Endothelial cell (in vitro differentiated cells): ENCODE measurements around a stretch of chr20.

GRCh38 chr20:53696894-53697172 lies 103.2 kb upstream of the ZNF217 start:
- PRO-cap = no peak

DNA sequence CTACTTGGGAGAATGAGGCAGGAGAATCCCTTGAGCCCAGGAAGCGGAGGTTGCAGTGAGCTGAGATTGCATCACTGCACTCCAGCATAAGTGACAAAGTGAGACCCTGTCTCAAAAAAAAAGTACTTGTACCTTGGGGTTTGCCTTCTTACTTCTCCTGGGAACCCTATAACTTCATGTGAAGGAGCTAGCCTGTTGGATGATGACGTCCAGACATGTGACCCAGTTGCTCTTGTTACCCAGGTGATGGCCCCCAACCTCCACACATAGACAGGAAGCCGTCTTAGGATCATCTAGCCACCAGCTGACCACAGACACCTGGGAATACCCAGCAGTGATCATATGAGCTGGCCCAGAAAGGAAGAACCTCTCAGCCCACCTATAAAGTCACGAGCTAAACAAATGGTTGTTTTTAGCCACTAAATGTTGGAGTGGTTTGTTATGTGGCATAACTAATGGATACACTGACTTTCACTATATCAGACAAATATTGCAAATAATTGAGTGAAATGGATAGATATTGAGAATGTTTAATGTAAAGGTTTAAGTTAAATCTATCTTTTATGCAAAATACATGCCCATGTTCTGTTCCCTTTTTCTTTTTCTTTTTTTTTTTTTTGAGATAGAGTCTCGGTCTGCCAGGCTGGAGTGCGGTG lies 136.0 kb upstream of the ZNF217 start:
- PRO-cap = no peak

GRCh38 chr20:53752475-53753174 lies 159.0 kb upstream of the ZNF217 start:
- PRO-cap = bidirectional peak, plus-strand start at chr20:53753007, minus-strand start at chr20:53752823; unidirectional peak, minus-strand start at chr20:53753026

DNA sequence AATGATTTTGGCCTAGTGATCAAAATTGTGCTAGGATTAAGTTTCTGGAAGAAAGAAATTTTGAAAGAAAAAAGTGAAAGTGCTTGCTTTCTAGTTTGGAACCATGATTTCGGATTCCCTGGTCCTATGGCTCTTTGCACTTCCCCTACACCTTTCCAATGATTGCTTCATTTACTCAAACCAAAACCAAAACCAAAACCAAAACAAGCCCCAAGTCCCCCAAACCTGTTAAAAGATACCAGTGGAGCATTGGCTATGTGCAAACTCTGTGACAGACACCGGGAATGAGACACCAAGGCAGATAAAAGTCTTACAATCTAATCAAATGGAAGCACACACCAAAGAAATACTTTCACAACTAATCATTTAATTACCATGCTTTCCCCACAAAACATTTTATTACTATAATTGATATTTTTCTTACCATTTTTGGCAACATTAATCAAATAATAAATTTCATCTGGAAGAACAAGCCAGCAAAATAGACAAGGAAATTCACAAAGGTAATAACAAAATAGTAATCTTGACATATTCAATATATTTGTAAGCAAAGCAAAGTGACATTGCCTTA lies 174.0 kb upstream of the ZNF217 start:
- PRO-cap = no peak

DNA sequence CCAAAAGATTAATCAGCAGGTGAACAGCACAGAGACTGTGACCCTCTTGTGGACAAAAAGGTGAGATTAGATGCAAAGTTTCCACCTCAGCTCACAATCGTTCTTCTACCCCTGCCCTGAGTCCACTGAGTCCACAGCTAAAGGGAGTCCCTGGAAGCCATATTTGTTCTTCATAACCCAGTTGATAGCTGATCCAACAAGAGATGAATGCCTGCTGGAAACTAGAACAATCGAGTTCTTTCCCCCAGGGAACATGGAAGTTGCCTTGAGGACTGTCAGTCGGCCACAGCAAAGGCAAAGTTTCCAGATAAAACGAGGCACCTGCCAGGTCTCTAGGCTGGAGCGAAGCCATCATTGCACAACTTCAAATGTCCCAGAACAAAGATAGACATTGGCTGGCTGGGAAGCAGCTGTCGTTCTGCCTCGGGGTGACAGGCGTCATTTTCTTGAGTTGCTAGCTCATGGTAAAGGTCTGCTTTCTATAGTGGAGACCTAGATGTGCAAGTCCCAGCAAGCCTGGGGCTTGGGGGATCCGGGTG lies 184.3 kb upstream of the ZNF217 start:
- PRO-cap = no peak

DNA sequence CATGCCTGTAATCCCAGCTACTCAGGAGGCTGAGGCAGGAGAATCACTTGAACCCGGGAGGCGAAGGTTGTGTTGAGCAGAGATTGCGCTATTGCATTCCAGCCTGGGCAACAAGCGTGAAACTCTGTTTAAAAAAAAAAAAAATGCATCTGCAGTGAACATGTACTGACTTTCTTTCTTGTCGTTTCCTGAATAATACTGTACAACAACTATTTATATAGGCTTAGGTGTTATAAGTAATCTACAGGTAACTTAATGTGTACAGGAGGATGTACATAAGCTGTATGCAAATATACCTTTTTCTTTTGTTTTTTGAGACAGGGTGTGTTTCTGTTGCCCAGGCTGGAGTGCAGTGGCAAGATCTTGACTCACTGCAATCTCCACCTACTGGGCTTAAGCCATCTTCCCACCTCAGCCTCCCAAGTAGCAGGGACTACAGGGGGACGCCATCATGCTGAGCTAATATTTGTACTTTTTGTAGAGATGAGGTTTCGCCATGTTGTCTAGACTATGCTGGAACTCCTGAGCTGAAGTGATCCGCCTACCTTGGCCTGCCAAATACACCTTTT lies 191.6 kb upstream of the ZNF217 start:
- PRO-cap = no peak

GRCh38 chr20:53801503-53801914 lies 207.9 kb upstream of the ZNF217 start:
- PRO-cap = no peak

DNA sequence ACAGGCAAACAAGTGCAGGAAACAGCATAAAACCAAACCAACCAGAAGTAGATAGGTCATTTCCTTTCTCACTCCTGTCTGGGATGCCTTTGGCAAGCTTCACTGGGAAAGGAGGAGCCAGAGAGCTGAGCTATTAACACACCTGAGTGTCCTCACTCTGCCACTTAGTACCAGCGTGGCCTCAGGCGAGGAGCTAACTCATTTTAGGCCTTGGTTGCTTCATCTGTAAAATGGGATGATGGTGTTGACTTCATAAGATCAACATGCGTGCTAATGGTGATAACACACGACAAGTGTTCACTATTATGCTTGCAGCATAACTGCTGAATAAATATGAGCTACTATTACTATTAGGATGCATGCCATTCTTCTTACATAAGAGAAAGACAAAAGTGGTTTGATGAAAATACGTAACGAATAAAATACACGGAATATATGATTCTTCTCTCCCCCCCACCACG lies 185.4 kb downstream of the BCAS1 start:
- PRO-cap = no peak

DNA sequence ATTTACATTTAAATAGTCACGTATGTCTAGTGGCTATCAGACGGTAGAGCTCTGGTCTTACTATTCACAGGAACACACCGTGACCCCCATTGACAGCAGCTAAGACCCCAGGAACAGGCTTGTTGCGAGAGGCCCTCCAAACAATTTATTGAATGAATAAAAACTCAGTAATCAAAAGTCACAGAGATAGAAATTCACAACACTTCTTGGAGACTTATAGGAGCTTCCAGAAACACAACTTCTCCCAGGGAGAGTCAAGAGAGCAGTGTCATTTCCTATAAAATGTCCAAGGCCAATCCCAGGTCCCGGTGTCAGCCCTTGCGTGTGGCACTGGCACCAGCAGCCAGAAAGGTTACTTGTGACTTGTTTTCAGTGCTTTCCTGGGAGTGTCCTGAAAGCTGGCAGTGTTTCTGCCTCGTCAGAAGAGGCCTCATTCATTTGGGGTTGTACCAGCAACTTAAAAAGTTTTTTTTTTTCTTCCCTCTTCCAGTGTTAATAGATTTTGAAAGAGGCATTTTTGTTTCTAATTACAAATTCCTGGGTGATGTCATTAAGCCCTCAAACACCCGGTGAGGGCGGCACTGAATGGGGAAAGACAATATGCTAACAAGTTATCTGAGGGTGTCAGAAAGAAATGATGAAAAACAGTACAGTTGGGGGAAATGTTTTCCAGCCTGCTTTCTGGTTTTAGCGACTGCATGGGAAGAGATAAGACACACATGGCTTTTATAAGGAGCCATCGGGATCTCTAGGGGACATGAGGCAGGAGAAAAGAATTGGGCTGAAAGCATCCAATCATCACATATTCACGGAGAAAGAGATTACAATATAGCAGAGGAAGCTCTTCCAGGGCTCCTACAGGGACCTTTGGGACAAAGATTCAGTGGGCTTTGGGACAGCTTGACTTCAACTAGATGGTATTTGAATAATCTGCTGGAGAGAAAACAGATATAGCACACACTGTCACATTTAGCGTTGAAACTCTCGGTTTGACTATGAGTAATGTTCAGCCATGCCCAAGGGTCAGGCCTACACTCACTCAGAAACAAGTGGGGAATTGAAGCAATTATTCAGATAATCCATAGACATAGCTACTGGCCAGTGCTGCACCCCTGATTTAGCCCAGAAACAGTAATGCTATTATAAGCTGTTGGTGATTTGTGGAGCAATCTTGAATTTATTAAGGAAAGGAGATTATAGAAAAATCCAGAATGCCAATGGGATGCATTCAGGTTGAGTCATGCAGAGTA lies 153.1 kb downstream of the BCAS1 start:
- PRO-cap = no peak

DNA sequence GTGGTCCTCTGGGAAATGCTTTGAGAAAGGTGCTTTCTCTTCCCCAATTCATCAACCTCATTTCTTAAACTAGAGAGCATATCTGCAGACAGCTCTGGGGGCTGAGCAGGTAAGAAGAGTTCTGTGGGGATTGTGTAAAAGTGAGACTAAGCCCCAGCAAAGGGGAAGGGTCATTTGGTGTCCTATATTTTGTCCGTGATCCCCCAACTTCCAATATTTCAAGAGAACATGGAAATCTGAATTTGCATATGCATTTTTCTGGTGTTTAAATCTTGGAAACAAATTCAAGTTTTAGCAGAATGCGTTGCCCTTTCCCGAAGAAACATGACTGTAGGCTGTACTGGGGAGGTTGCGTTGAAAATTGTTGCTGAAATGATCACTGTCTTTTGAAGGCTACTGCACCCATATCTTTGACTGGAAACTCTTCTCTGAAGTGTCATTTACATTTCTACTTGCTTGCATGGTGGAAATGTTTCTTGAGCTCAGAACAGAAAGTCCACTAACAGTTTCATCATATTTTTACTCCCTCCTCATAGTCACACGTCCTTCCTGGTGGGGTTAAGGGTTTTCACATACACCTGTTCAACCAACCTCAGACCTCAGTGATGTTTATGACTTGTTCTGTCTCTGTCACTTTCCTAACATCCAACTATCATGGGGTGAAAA lies 140.3 kb downstream of the BCAS1 start:
- PRO-cap = no peak

GRCh38 chr20:53940964-53941554 lies 129.3 kb downstream of the BCAS1 start:
- PRO-cap = bidirectional peak, plus-strand start at chr20:53941363, minus-strand start at chr20:53941154

- PRO-cap = no peak
Observed at GRCh38 chr20:54058908-54059266, 11.5 kb downstream of the BCAS1 start.

GRCh38 chr20:54065564-54066160 lies 4.7 kb downstream of the BCAS1 start:
- PRO-cap = no peak

DNA sequence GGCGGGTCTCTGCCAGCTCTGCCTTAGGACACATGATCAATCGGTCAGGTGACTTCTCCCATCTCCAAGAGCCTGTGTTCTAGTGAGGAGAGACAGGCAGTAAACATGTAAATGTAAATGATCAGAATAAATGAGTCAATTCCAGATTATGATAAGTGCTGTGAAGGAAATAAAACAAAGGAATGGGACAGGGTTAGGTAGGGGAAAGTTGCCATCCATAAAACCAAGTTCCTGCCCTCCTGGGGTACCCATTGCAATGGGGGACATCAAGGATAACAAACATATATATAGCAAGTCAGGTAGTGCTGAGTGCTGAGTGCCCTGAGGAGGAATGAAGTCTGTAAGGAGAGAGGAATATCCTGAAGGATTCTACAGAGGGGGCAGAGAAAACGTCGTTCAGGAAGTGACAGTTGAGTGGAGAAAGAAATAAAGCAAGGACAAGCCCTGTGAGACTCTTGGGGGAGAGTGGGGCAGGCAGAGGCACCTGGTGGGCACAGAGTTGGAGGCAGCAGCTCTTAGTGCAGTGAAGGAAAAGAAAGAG lies 43.4 kb upstream of the BCAS1 start:
- PRO-cap = no peak

DNA sequence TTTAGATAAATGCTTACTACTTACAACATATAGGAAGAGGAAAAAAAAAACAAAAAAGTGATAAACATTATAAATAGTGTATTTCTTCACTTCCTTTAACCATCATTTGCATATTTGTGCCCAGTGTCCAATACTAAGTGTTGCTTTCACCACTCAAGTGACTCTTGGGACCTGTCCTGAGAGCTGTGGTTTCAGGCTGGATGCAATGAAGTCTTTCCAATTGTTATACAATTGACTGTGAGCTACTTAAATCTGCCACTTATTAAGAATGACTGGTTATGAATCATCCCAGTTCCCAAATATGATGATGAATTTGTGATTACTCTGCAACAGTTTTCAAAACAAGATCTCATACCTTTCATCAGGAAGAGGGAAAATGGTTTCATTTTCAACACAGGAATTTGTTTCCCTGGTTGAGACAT lies 41.3 kb downstream of the CYP24A1 start:
- PRO-cap = no peak

DNA sequence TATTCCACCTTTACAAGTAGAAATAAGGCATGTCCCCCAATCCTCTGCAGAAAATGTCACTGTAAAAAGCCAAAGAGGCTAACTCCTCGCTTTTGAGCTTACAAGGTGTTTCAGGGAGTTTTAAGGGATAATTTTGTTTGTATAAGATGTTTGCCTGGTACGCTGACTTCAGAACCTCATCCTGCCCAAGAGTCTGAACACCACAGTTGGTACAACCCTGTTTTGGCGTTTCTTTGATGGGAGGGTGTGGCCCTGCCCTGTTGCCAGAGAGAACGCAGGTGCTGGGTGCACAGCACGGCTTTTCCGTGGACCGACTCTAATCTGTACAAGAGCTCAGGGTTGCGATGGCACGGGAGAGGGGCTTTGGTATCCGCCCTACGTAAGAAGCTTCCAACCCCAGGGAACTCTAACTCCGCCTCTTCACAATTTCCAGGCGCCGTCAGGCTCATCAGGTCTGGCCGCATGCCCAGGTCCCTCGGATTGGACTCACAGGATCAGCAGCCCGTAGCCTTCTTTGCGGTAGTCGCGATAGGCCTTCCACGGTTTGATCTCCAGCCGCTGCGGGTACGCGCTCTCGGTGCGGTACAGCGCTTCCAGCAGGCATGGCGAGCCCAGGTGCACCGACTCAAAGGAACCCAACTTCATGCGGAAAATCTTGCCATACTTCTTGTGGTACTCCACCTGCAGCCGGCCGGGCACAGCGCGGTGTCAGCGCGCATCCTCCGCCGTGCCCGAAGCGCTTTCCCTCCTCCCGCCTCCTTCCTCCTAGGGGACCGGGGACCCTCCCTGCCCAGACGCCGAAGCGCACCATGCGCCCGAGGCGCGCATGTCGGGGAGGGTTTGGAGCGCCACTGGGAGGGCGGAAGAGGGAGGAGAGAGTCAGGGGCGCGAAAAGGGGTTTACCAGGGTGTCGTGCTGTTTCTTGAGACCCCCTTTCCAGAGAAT lies 1.1 kb downstream of the CYP24A1 start:
- PRO-cap = no peak

GRCh38 chr20:54475112-54475416 lies 329 bp upstream of the DOK5 start:
- PRO-cap = no peak

DNA sequence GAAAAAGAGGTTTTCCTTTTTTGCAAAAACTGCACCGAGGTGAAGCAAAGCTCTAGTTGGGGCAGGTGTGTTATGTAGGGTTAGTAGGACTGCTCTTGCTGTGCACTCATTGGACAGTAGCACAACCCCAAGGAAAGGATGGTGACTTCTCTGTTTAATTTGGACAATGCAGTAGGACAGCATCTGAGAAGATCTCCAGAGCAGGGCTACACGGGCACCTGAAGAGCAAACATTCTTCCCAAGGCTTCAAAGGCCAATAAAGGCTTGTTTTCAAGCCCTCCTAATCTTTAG lies 384.2 kb downstream of the DOK5 start:
- PRO-cap = no peak

DNA sequence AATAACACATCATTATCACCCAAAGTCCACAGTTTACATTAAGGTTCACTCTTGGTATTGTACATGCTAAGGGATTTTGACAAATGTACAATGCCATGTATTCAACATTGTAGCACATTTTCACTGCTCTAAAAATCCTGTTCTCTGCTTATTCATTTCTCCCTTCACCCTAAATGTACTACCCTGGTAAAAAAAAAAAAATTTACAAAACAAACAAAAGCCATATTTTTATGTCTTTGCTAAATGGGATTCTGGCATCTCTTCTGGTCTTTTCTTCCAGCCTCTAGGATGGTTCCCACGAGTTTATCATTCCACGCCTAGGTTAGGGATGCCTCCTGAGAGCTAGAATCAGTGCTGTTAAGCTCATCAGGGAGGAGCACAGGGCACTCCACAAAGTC lies 101.8 kb upstream of the MC3R start:
- PRO-cap = no peak

- PRO-cap = no peak
Observed at GRCh38 chr20:56367712-56368926, 9.3 kb downstream of the FAM210B start.